ENCODE results near the gene RIOK2.

- PRO-cap: no peak
Measured at GRCh38 chr5:96750332-96750895, 57.3 kb downstream of the ERAP1 start.

DNA sequence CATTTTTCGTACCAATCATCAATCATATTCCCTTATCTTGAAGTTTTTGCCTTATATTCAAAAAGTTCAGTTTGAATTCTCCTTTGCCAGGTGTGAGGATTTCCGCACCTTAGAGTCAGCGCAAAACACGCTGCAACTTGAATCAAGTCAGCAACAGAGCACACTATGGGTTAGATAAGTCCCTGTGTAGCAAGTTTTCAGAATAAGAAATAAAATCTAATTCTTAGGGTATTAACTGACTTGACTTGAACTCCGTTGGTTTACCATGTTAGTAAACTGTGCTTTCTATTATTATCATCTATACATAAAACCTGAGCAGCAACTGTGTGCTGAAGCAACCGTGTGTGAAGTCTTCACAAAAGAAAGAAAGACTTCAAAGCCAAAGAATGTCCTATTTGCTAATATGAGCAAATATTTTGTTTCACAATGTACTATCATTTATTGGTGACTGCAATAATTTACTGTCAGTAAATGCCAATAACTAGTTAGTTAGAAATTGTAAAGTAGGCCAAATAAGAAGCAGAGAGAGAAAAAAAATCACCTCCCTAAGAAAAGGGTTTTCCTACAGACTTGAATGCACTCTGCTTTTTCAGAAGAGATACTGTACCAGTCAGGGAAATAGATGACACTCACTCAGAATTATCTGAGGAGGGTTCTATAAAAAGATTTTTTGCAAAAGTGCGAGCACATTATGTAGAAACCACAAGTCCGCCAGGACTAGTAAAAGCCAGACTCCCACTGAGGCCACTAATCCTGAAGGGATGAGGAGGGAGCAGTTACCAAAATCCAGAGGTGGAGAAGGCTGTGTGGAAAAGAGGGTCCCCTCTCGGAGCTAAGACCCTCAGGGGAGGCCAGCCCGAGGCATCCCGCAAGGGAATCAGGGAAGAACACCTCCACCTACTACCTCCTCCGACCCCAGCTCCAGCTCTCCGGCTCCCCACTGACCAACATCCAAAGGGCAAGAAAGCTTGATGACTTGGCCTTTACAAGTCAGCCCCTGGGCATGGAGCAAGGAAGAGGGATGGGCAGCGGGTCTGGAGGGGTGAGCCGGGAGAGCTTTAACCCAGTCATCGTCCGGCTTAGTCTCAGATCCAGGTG, 32.5 kb downstream of the ERAP1 start:
- PRO-cap: no peak

DNA sequence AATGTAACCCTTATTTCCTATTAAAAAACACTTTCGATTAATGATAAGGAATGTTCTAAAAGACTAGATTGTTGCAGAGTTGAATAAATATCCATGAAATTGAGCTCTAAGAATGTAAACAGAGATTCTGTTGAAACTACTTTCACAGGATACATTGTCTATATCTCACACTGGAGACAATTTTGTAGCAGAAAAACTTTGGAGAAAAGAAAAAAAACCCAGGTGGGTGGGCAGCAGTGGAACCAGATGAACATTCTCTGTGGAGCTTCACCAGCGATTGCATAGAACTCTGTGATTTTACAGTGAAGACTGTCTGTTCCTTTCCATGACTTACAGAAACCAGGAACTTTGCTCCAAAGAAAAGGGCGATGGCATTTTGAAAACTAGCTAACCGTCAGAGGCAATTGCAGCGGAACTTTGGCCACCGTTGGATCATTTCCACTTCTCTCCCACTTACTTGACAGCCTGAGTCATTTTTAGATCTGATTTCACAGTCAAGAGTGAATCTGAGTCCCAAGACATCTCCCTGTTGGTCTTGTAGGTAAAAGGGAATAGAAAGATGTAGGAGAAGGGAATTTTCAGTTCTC, 20.9 kb upstream of the ERAP2 start:
- PRO-cap: no peak

DNA sequence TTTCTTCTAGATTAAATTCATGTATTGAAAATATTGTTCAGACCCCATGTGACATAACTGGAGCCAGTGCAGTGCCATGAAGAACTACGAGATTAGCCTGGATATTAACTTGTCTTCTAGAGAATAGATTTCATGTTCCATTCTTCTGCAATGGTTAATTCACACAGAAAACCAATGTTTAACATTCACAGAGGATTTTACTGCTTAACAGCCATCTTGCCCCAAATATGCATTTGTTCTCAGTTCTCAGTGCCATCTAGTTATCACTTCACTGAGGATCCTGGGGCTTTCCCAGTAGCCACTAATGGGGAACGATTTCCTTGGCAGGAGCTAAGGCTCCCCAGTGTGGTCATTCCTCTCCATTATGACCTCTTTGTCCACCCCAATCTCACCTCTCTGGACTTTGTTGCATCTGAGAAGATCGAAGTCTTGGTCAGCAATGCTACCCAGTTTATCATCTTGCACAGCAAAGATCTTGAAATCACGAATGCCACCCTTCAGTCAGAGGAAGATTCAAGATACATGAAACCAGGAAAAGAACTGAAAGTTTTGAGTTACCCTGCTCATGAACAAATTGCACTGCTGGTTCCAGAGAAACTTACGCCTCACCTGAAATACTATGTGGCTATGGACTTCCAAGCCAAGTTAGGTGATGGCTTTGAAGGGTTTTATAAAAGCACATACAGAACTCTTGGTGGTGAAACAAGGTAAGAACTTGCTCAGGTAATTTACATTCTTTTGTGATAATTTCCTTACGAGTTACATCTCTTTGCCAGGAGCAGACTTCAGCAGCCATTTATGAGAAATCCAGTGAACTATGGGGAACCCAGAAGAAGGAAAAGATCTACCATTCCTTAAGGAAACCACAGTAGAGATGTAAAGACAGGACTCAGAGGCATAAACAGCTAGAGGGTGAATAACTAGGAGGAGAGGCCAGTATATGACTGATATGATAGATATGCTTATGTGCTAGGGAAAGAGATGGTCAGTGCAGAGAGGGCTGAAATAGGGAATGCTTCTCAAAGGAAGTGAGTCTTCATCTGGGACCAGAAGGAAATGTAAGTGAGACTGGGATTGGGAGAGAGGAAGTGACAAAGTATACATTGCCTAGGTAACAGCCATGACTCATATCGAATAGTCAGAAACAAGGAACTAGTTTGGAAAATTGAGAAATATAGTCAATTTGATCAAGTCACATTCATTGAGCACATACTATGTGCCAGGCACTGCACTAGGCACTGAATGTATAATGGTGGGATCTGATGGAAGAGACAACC, 3.7 kb downstream of the ERAP2 start:
- PRO-cap: no peak

DNA sequence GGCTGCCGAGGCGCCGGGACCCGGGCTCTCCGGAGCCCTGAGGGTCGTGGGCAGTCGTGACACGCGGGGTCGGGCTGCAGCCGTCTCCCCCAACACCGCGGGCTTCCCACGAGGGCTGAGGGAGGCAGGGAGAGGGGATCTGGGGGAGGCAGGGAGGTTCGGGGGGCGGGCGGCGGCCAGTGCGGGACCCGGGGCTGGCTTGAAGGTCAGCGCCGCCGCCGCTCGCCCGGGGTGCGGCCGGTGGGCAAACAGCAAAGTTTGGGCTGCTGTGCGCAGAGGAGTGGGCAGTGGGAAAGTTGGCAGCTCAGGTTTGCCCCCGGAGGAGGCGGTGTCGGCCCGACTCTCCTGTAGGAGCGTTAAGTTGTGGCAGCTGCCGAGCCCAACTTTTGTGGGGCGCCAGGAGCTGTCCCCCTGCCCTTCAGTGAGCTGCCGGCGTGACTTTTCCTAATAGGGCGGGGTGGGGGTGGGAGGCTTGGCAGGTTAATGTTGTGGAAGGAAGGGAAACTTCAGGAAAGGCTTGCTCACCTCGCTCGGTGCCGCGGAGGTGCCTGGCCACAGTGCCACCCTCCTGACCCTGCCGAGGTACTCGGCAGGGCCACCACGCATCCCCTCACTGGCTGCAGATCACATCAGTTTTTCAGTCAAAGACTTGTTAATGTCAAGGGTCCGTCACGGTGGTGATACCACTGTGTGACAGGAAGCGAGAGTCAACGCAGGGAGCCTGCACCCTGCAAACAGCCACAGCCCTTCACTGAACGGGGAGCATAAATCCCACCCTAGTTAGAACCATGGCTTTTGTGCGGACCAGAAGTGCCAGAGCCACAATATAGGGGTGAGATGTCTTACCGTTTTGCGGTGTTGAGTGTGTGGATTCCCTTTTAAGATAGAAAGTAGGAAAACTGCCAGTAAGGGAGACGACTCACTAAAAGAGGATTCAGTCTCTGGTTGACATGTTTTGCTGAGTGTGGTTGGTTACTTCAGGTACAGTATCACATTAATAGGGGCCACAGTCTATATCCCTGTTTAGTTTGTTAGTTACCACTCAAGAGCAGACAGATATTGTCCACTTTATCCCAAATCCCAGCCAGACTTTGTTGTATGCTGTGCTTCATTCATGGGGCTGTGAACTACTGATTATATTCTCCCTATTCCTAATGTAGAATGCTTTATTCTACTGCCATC, 693 bp downstream of the LNPEP start:
- PRO-cap: no peak

DNA sequence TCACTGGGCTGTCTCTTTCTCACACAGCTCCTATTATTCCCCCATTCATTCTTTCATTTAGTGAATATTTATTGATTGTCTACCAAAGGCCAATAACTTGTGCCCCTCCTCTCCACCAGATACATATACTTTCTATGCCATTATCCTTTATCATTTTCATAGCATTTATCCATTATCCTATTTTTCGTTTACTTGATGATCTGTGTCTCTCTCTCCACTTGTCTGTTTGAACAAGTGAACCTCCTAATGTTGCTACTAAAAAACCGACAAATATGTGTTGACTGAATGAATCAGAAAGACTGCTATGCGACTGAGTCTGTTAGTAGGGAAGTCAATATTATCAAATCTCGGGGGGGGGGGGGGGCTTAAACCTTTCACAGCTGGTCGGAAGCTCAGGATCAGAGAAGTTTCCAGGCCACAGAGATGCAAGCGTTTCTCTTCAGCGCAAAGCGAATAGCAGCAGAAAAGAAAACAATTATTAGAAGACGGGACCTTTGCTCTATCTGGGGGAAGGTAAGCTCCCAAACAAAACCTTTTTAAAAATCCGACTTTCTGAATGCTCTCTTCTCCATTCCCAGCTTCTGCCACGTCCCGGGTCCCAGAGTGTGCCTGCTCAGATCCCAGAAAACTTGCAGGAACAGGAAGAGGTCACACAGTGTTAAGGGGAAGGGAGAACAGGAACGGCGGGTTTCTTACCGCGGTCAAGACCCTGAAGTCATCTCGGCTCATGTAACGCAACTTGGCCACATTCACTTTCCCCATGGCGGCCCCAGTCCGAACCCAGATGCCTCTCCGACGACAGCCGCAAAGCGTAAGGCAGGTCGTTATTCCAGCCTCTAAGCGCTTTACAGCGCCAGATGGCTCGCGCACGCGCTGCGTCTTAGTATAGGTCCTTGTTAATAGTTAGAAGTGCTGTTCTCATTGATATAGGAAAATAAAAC, at the start of gene RIOK2:
Gene RIOK2, minus strand, starts transcription at position 818 of the 941 bp plus-strand sequence.
- PRO-cap: unidirectional peak, plus-strand start at position 400 of the sequence; bidirectional peak, plus-strand start outside the sequence, minus-strand start at position 813 of the sequence

GRCh38 chr5:98883001-98883679, 45.7 kb downstream of the CHD1 start:
- PRO-cap: no peak

- PRO-cap: no peak
Measured at GRCh38 chr5:98907961-98908809, 20.6 kb downstream of the CHD1 start.

GRCh38 chr5:99019814-99020367, 91.1 kb upstream of the CHD1 start:
- PRO-cap: no peak

DNA sequence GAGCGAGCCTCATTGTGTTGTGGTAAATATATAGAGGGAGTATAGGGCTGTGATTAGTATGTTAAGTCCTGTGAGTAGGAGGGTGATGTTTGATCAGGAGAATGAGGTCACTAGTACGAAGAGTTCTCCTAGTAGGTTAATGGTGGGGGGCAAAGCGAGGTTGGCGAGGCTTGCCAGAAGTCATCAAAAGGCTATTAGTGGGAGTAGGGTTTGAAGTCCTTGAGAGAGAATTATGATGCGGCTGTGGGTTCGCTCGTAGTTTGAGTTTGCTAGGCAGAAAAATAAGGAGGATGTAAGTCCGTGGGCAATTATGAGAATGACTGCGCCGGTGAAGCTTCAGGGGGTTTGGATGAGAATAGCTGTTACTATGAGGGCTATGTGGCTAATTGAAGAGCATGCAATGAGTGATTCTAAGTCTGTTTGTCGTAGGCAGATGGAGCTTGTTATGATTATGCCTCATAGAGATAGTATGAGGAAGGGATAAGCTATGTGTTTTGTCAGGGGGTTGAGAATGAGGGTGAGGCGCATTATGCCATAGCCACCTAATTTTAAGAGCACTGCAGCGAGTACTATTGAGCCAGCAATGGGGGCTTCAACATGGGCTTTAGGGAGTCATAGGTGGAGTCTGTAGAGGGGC, 485.9 kb upstream of the FAM174A start:
- PRO-cap: no peak

- PRO-cap: no peak
Measured at GRCh38 chr5:100536029-100536392, 837 bp downstream of the FAM174A start.

GRCh38 chr5:100841639-100842013, 61.5 kb downstream of the ST8SIA4 start:
- PRO-cap: no peak

DNA sequence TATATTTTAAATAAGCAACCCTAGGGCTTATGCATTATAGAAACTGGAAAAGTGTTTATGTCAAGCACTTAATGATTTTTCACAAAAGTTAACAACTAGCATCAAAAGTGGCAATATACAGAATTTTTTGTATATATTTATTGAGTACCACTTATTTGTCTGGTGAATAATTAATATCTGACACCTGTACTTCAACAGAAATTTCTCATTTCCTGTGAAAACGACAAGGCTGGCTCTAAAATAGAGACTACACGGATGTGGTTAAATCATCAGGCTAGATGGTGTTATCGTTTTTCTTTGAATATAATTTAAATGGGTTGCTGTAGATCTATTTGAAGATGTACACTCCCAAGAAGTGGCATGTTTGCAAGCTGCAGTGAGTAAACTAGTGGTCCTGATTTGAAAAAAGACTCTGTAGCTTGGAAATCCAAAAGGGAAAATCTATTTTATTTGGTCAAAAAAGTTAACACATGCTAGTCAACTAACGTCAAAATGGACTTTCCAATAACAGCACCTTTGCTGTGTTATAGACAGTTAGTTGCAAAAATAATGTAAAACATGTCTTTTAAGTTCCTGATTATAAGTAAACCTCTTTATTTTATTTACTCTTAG, 13.9 kb downstream of the ST8SIA4 start:
- PRO-cap: no peak

GRCh38 chr5:102453487-102454161, 45.2 kb downstream of the SLCO6A1 start:
- PRO-cap: no peak

- PRO-cap: no peak
Measured at GRCh38 chr5:102798850-102799410, 43.8 kb downstream of the PAM start.

GRCh38 chr5:102865112-102865545, 110.0 kb downstream of the PAM start:
- PRO-cap: no peak

DNA sequence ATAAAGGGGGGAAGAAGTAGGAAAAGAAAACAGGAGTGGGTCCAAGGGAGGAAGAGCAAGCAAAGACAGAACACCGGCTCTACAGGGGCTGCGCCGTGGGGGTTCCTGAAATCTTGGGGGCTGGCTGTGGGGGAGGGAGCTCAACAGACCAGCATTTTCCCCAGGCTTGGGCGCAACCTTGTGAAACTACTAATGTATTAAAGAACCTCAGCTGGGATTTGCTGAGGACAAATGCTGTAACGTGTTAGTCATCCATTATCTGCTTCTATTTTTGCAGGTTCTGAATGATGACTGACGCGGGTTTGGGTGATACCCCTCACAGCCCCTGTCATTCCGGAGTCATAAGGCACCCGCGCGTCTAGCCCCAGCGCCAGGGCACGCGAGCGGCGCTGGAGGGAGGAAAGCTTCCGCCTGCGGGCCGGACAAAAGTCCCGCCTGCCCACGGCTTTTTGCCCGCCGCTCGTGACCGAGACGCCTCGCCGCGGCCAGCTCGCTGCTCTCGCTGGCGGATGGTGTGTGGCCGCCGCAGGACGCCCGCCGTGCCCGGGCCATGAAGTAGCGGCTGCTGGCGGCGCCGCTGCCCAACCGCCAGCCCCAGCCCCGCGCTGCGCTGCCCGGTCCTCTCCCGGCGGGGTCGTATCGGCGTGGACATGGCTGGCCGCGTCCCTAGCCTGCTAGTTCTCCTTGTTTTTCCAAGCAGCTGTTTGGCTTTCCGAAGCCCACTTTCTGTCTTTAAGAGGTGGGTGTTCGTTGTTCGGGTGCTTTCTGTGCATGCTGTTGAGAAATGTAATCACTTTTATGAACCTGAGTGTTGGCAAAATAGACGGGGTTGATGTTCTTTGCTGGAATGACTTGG, 110.7 kb downstream of the PAM start:
- PRO-cap: bidirectional peak, plus-strand start at position 616 of the sequence, minus-strand start at position 613 of the sequence

DNA sequence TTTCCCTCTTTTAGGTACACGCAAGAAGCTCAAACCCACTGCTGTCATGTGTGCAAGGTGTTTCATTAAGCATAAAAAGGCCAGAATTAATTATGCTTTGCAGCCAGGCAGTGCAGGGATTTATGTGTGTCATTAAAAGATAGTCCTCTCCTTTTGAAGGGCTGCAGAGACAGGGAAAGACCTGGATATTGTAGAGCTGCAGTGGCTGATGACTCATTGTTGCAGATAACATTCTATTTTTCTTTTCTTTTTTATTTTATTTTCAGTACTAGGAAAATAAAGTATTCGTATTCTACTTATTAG, 112.9 kb downstream of the PAM start:
- PRO-cap: no peak

GRCh38 chr5:102988151-102989100, 131.5 kb downstream of the GIN1 start:
- PRO-cap: no peak

DNA sequence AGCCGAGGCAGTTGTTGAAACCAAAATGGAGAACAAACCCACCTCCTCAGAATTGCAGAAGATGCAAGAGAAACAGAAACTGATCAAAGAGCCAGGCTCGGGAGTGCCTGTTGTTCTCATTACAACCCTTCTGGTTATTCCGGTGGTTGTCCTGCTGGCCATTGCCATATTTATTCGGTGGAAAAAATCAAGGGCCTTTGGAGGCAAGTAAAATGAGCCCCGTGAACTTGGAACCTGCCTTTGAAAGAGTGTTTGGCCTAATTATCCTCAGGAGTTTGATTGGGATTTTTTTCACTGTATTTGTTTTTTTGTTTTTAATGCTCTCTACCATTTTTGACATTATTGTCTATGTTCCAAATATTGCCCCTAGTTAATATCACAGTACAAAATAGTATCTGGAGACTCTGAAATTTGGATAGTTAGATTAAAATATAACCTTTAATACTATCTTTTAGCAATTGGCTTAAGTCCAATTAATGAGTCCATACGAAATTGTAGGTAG, 94.8 kb downstream of the GIN1 start:
- PRO-cap: no peak

Data from LUHMES (cell line).